Gallbladder (tissue), 1 donor: ENCODE measurements around a stretch of chr7.

- PRO-cap: no peak
Measured at GRCh38 chr7:151558392-151558897, 38.8 kb upstream of the RHEB start.

DNA sequence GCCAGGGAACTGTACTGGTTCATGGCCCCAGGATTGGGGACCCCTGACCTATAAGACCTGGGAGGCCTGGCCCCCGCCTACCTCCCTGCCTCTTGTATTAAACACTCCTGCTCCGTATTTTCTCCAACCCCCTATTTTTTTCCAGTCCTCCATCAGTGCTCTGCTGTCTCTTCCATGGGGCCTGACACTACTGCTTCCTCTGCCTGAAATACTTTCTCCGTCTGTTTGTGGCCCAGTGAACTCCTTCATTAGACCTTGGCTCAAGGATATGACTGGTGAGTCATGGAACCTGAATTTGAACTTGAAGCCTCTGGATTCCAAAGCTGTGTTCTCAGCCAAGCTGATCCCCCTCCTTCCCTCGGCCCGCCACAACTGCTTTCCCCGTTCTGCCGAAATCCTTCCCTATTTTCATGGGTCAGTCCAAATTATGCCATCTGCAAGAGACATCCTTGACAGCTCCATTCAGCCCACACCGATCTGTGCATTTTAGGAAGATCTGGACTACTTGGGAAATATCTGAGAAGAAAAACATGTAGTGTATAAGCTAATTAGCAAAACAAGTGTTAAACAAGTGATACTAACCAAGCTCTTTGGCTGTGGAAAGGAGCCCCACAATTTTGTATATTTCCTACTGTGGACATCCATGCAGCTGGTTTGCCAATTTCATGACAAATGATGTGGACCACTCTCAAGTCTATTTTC is 80.2 kb upstream of the RHEB start:
- PRO-cap: no peak

GRCh38 chr7:151669110-151670119 is 149.7 kb upstream of the RHEB start:
- PRO-cap: no peak

DNA sequence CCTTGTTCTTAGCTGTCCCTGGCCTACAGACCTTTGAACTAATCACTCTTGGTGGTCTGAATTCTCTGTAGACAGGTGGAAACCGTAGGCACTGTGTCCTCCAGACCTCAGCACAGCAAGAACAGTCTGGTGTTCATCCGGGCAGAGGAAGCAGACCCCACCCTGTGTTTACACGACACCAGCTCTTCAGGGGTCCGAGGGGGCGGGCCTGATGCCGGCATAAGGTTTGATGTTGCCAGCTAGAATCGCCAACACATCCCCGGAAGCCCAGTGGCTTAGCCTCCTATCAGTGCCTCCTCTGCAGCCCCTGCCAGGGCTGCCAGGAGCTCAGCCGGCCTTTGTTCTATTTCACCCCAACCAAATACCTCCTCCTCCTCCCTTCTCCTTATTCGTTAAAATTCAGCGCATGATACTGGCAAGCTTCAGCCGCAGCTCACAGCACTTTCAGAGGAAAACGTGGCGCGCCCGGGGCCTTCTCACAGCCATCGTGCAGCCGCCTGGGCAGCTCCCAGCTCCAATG is 176.2 kb upstream of the RHEB start:
- PRO-cap: no peak

GRCh38 chr7:151696688-151697322 is 177.1 kb upstream of the RHEB start:
- PRO-cap: bidirectional peak, plus-strand start at chr7:151697153, minus-strand start at chr7:151696989

- PRO-cap: no peak
Measured at GRCh38 chr7:151719405-151720778, 157.0 kb downstream of the PRKAG2 start.

DNA sequence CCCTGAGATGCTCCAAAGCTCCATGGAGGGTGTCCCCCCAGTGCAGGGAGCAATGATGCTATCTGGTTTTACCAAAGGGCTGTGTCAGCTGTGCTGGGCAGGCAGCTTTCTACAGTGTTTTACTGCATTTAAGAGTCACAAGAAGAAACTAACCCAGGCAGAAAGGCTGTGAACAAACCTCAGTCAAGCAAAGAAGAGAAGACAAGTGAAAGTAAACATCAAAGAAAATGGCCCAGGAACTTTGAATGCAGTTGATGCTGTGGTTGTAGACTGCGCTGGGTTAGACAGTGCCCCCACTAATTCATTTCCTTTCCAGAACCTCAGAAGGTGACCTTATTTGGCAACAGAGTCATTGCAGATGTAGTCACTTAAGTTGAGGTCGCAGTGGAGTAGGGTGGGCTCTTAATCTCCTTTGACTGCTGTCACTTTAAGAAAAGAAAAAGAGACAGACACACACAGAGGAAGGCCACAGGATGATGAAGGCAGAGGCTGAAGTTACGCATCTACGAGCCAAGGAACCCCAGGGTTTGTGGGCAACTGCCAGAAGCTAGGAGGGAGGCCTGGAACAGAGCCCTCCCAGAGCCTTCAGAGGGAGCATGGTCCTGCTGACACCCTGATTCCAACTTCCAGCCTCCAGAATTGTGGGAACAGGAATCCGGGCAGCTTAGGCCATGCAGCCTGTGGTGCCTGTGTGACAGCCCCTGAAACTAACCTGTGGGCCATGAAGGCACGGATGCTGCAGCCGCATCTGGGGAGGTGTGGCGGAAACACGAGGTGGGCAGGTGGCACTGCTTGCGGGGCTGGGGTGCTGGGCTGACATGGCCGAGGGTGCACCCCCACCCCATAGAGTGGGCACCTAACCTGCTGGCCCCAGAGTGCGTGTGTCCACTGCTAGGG is 107.7 kb downstream of the PRKAG2 start:
- PRO-cap: no peak

GRCh38 chr7:151787050-151787464 is 89.9 kb downstream of the PRKAG2 start:
- PRO-cap: no peak

- PRO-cap: no peak
Measured at GRCh38 chr7:151793374-151794118, 83.4 kb downstream of the PRKAG2 start.

DNA sequence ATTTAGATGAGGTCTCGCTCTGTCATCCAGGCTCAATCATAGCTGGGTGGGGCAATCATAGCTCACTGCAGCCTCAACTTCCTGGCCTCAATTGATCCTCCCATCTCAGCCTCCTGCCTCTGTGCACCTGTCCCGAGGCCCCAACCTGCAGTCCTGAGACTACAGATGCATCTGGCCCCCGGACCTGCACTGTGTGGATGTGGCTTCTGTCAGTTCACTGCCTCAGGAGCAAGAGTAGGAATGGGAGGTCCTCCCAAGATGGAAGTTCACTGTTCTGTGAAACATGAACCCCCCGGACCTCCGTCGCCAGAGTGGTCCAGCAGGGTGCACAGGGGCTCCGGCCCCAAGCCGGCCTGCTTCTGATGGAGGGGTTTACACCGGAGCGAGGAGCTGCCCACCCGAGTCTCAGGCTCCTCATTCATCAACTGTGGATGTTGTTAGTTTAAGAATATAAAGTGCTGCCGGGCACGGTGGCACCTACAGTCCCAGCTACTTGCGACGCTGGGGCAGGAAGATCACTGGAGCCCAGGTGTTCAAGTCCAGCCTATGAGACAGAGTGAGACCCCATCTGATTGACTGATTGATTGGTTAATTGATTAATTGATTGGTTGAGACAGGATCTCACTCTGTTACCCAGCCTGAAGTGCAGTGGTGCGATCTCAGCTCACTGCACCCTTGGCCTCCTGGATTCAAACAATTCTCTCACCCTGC is 36.4 kb downstream of the PRKAG2 start:
- PRO-cap: no peak

DNA sequence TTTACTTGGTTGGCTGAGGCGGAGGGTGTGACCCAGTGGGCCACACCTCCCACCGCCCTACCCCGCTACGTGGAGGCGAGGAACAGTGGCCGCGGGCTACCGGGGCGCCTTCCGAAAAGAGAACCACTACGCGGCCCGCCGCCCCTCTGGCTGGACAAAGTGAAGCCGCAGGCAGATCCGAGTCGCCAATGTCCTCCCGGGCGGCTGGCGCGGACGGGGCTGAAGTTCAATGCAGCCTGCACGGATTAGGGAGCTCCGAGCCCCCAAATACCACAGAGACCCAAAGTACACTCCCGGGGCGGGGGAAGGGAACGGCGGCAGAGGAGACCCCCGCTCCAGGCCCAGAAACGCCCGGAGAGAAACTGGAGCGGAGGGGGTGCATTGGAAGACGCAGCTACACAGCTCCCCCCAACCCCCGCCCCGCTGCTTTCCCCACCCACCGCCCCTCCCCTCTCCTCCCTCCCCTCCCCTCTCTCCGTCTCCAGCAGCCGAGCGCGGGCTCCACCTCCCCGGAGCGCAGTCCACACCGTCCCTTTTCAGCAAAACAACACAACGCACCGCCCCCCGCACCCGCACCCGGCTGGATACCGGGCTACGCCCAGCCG is 1.2 kb downstream of the PRKAG2 start:
- PRO-cap: bidirectional peak, plus-strand start at position 65 of the sequence, minus-strand start at position 156 of the sequence; bidirectional peak, plus-strand start at position 519 of the sequence, minus-strand start at position 422 of the sequence

GRCh38 chr7:151895061-151895515 is 18.2 kb upstream of the PRKAG2 start:
- PRO-cap: no peak

- PRO-cap: no peak
Measured at GRCh38 chr7:151965106-151965566, 8.9 kb downstream of the GALNTL5 start.

GRCh38 chr7:152366741-152366992 is 69.1 kb downstream of the KMT2C start:
- PRO-cap: no peak

DNA sequence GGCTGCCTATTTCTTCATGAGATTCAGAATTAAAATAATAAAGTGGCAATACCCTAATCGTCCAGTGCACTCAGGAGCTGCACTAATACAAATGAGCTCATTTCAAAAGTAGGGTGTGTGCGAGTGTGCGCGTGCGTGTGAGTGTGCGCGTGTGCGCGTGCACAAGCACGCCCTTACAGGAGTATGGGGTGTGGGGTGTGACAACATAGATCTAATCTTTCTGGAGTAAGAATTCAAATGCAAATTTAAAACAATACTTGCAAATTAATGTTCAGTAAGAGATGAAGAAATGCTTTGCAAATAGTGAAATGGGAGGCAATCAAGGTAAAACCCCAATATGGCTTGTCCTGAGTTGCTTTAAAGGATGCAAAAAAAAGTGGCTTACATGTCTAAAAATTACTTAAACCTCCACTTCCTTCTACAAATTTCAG is 2.1 kb downstream of the KMT2C start:
- PRO-cap: no peak

GRCh38 chr7:152989723-152990058 is 230.1 kb downstream of the ACTR3B start:
- PRO-cap: no peak

DNA sequence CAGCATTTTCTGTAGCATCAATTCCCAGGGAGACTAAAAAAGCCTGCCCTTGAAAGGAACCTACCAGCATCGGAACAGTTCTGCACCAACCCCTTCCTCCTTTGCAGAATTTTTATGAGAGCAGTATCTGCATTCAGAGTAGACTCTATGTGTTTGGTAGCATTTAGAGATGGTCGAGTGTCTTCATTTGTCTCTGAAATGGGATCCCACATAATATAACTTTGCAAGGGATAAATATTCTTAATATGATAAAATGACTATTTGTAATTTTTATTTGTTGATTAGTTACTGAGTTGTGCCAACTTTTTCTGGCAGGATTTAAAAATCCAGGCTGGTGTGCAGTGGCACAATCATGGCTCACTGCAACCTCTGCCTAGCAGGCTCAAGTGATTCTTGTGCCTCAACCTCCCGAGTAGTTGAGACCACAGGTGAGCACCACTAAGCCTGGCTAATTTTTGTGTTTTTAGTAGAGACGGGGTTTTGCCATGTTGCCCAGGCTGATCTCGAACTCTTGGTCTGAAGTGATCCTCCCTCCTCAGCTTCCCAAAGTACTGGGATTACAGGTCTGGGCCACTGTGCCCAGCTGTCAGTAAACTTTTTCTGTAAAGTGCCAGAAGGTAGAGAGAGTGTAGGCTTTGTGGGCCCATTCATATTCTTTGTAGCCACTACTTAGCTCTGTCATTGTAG is 645.2 kb upstream of the DPP6 start:
- PRO-cap: no peak

DNA sequence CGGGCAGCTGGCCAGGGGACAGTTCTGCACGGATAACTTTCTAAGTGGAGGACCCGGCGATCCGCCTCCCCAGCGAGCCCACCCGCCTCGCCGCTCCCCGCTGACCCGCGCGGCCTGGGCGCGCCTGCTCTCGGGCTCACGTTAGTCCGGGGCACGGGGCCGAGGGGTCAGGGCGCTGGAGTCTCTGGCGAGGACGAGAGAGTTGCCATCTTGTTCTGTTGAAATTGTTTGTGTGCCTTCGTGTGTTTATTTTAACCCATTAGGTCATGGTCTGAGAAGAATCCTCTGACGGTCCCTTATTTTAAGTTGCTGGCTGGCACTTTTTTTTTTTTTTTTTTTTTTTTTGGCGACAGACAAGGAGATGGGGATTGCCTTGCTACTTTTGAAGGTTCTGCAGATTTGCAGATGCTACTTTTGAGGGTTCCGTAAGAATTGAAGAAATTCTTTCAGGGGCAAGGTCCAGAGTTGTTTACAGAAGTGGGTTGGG is 163.8 kb upstream of the DPP6 start:
- PRO-cap: no peak

DNA sequence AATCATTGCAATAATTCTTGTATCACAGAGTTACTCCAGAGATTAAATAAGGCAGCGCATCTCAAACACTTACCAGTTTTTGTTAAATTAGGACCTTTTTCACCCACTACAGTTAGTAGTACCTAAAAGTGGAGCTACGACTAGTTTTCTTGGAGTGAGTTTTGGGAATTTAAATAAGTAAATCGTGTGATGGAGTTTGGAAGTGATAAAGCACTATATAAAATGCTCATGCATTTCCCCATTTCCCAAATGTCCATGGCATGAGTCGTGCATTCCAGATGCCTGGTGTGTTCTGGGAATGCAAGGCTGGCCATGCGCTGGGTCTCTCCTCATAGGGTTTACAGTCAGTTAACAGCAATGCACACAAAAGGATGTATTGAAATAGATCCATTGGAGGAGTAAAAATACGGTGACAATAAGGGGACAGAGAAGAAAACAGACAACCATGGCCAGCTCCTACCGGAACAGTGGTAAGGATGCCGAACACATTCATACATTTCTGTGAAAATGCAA is 149.8 kb downstream of the DPP6 start:
- PRO-cap: no peak

- PRO-cap: no peak
Measured at GRCh38 chr7:154892662-154893296, 110.1 kb downstream of the PAXIP1 start.